SK-N-SH (cell line): ENCODE measurements around the genes SH2D7, MORF4L1, ANKRD34C and BCL2A1.

- RRBS = no CpG with 5 or more reads among the region's 2 CpGs
CAGE:
- cytosol, long polyA plus RNA = no peak
- long polyA plus RNA = no peak
- nucleus, long polyA plus RNA = no peak
Observed at GRCh38 chr15:78049586-78049976, 27.9 kb downstream of the TBC1D2B start.

DNA sequence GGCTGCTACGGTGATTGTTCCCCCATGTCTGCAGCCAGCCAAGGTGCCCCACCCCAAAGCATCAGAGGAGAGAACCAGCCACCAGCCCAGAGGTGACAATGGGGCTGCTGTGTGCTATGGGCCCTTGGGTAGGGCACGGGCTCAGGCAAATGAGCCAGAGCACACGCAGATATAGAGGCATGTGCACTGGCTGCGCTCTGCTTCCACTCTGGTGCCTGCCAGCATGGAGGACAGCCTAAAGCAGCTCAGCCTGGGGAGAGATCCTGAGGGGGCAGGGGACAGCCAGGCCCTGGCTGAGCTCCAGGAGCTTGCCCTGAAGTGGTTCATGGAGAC, at the start of gene SH2D7:
SH2D7 (plus strand) TSS at position 200 of the 333 bp plus-strand sequence.
- RRBS = no CpG with 5 or more reads among the region's 4 CpGs
CAGE:
- cytosol, long polyA plus RNA = no peak
- long polyA plus RNA = no peak
- nucleus, long polyA plus RNA = no peak

DNA sequence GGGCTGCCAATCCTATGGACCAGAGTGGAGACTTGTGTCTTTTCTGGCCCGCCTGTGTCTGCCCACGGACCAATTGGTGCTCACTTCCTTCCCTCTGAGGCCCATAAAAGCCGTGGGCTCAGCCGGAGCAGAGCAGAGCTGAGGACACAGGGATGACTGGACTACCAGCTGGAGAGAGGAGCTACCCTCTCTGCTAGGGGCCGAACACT, 31.9 kb upstream of the IREB2 start:
- RRBS = 47% methylated on average over 2 of the region's 5 CpGs
CAGE:
- cytosol, long polyA plus RNA = no peak
- long polyA plus RNA = no peak
- nucleus, long polyA plus RNA = no peak

DNA sequence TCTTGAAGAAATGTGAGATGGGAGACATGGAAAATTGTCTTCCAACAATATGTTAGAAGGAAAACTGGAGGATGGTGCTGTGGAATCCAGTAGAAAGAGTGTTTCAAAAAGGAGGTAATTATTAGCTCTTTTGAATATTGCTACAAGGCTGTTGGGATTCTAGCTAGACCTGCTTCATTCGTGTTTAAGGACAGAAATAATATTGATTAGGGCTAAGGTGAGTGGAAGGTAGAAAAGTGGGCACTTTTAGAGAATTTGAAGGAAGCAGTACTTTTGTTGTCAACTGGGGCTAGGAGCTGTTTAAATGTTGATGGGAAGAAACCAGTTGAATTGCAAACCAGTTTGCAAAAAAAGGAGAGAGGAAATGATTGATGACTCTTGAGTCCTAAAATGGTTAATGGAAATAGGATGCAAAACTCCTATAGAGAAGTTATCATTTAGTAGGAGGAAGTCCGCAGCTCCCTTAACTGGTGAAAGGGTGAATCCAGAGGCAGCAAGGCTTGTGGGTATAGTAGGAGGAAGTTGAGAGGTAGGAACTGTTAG, 15.2 kb downstream of the IREB2 start:
- RRBS = no CpG with 5 or more reads among the region's 2 CpGs
CAGE:
- cytosol, long polyA plus RNA = no peak
- long polyA plus RNA = no peak
- nucleus, long polyA plus RNA = no peak

- RRBS = no CpG with 5 or more reads among the region's 6 CpGs
CAGE:
- cytosol, long polyA plus RNA = no peak
- long polyA plus RNA = no peak
- nucleus, long polyA plus RNA = no peak
Observed at GRCh38 chr15:78477610-78478096, 29.7 kb upstream of the HYKK start.

DNA sequence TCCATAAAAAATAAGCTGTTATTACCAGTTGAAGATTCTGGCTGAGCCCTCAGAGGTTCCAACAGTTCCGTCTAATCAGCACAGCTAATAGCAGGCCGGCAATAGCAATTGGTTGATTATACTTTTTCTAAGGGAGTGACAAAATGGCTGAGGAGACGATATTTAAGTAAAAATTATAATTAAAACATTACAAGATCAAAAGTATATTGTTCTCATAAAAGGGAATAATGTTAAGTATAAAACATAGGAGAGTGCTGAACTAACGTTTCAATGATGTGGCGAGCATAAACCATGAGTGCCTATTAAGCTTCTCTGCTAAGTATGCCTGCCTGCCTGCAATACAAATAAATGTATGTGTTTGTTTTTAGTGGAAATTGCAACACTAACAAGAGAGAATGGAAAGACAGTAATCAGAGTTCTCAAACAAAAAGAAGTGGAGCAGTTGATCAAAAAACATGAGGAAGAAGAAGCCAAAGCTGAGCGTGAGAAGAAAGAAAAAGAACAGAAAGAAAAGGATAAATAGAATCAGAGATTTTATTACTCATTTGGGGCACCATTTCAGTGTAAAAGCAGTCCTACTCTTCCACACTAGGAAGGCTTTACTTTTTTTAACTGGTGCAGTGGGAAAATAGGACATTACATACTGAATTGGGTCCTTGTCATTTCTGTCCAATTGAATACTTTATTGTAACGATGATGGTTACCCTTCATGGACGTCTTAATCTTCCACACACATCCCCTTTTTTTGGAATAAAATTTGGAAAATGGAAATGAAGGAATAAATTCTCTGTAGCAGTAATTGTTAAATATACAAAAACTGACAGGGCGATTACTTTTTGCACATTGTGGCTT, 8.4 kb downstream of the PSMA4 start:
- RRBS = no CpG with 5 or more reads among the region's 9 CpGs
CAGE:
- cytosol, long polyA plus RNA = no peak
- long polyA plus RNA = no peak
- nucleus, long polyA plus RNA = no peak

DNA sequence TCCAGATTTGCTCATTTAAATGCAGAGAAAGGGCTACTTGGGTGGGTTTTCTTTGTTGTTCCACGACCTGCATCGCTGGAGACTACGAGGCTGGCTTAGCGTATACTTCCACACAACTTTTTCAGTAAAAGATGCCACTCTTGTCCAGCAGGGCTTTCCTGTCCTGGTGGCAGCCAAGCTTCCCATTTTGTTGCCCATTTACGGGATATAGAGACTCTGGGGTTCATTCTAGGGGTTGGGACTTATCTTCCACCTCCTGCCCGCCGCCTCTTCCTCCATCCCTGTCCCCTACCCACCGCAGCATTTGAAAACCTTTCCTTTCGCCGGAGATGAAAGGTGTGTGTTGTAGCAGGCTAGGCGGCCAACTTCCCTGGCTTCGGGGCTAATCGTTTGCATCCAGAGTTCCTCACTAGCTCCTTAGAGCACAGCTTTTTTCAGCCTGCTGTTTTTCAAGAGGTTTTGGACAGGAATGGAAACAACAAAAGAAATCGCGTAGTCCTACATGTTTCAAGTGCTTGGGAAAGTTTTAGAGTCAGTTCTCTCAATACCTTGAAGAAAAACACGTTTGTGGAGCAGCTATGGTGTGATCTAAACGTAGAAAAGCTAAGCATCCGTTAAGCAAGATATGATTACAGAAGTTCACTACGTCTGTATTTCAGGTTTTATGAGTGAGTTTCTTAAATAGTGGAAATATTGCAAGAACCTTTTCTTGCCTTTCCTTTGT, 825 bp downstream of the CHRNA5 start:
- RRBS = no CpG with 5 or more reads among the region's 19 CpGs
CAGE:
- cytosol, long polyA plus RNA = no peak
- long polyA plus RNA = no peak
- nucleus, long polyA plus RNA = no peak

DNA sequence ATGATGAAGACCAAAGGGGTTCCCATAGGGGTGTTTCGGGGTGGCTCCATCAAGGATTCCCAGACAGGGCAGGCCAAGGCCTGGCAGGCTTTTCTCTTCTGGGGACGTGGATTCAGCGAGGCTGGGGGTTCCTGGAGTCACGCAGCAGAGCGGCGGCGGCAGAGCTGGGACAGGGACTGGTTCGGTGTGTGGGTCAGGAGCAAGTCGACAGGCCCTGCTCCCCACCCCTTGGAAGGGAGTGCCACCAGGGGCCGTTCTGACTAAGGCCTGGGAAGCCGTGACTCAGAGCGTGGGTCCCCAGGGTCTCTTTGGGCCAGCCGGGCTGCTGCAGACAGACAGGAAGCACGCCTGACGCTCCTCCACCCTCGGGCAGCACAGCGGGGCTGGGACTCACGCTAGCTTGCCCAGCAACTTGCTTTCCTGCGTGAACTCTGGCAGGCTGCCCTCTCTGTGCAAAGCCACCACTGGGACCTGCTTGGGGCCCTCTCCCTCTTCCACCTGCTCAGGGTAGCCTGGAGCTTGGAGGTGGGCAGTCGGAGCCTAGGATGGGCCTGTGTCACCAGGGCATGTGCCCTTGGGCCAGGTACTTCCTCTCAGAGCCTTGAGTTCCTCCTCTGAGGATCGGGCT, 54.2 kb downstream of the ADAMTS7 start:
- RRBS = no CpG with 5 or more reads among the region's 21 CpGs
CAGE:
- cytosol, long polyA plus RNA = no peak
- long polyA plus RNA = no peak
- nucleus, long polyA plus RNA = no peak

GRCh38 chr15:78810033-78811092, 901 bp downstream of the ADAMTS7 start:
- RRBS = 2% methylated on average over 59 of the region's 83 CpGs
CAGE:
- cytosol, long polyA plus RNA = no peak
- long polyA plus RNA = no peak
- nucleus, long polyA plus RNA = no peak

DNA sequence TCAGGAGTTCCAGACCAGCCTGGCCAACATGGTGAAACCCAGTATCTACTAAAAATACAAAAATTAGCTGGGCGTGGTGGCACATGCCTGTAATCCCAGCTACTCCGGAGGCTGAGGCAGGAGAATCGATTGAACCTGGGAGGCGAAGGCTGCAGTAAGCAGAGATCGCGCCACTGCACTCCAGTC, 896 bp upstream of the MORF4L1 start:
- RRBS = no CpG with 5 or more reads among the region's 6 CpGs
CAGE:
- cytosol, long polyA plus RNA = no peak
- long polyA plus RNA = no peak
- nucleus, long polyA plus RNA = no peak

- RRBS = 8% methylated on average over 2 of the region's 16 CpGs
CAGE:
- cytosol, long polyA plus RNA = no peak
- long polyA plus RNA = no peak
- nucleus, long polyA plus RNA = no peak
Observed at GRCh38 chr15:78872400-78872736, 322 bp upstream of the MORF4L1 start.

DNA sequence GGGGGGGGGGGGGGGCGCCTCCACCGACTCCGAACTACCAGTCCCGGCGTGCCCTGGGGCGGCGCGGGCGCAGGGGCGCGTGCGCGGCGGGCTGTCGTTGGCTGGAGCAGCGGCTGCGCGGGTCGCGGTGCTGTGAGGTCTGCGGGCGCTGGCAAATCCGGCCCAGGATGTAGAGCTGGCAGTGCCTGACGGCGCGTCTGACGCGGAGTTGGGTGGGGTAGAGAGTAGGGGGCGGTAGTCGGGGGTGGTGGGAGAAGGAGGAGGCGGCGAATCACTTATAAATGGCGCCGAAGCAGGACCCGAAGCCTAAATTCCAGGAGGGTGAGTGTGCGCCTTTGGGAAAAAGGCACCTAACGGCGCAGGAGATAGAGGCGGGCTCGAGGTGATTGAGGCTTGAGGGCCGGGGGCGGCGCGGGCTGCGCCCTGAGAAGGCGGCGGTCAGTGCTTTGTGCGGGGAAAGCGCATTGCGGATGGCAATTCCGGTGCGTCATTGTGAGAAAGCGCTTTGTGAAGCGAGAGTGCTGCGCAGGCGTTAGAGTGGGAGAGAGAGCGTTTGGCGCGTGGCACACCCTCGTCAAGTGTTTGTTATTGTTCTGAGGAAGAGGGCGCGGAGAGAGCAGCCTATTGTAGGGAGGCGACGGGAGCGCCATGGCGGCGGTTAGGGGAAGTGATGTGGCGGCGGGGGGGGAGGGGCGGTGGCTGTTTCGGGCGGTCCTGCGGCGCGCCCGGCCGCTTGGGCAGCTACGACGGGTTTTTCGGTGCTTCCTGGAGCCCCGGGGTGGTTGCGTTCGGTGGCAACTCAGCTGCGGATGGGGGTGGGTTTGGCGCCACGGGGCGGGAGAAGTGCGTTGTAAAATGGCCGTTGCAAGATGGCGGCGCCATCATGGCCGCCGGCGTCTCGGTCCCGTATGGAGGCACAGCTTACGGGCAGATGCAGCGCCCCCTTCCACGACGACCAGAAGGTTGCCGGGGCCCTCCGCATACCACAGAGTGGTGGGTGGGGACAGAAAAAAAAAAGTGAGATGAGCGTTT, at the start of gene MORF4L1:
MORF4L1 (plus strand) TSS at position 154 of the 1,032 bp plus-strand sequence.
- RRBS = 2% methylated on average over 40 of the region's 103 CpGs
CAGE:
- cytosol, long polyA plus RNA = start-site peak on the plus strand centred at position 270 of the sequence, 80 bp wide, 795 and 1,257 reads in 2 replicates
- long polyA plus RNA = start-site peak on the plus strand centred at position 272 of the sequence, 76 bp wide, 1,282 and 1,252 reads in 2 replicates
- nucleus, long polyA plus RNA = start-site peak on the plus strand centred at position 269 of the sequence, 81 bp wide, 546 and 1,290 reads in 2 replicates

GRCh38 chr15:78930849-78931395, 13.9 kb downstream of the CTSH start:
- RRBS = no CpG with 5 or more reads among the region's 5 CpGs
CAGE:
- cytosol, long polyA plus RNA = no peak
- long polyA plus RNA = no peak
- nucleus, long polyA plus RNA = no peak

GRCh38 chr15:78951431-78951797, 6.6 kb upstream of the CTSH start:
- RRBS = no CpG with 5 or more reads among the region's 5 CpGs
CAGE:
- cytosol, long polyA plus RNA = no peak
- long polyA plus RNA = no peak
- nucleus, long polyA plus RNA = no peak

- RRBS = 4% methylated on average over 6 of the region's 44 CpGs
CAGE:
- cytosol, long polyA plus RNA = no peak
- long polyA plus RNA = no peak
- nucleus, long polyA plus RNA = no peak
Observed at GRCh38 chr15:79282521-79283082, at the start of gene ANKRD34C. ANKRD34C (plus strand) TSS chr15:79282722.

GRCh38 chr15:79894552-79895347, 2.1 kb downstream of the MTHFS start:
- RRBS = no CpG with 5 or more reads among the region's 5 CpGs
CAGE:
- cytosol, long polyA plus RNA = no peak
- long polyA plus RNA = no peak
- nucleus, long polyA plus RNA = no peak

- RRBS = no CpG with 5 or more reads among the region's 4 CpGs
CAGE:
- cytosol, long polyA plus RNA = no peak
- long polyA plus RNA = no peak
- nucleus, long polyA plus RNA = no peak
Observed at GRCh38 chr15:79954137-79954774, 16.7 kb downstream of the BCL2A1 start.

GRCh38 chr15:79970660-79971620, at the start of gene BCL2A1:
BCL2A1 (minus strand) TSS chr15:79971196.
- RRBS = no CpG with 5 or more reads among the region's 12 CpGs
CAGE:
- cytosol, long polyA plus RNA = no peak
- long polyA plus RNA = no peak
- nucleus, long polyA plus RNA = no peak

DNA sequence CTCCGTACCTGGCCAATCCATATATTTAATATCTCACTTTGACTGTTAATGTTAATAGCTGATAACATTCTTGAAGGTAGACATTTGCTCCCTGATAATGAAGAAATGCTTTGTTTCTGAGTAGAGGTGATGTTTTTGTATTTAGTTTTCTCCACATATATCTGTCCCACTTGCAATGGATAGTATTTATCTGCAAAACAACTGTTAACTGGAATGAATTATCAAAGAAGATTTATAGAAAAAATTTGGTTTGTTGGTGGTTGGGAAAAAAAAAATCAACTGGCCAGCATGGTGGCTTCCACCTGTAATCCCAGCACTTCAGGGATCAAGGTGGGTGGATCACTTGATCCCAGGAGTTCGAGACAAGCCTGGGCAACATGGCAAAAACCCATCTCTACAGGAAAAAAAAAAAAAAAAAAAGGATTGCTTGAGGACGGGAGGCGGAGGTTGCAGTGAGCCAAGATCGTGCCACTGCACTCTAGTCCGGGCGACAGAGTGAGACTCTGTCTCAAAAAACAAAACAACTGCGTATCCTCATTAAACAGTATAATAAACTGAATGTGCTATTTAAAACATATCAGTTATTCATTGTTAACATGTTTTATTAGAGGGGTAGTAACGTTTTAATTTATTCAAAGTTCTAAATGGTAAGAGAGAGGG, 32.6 kb downstream of the ZFAND6 start:
- RRBS = no CpG with 5 or more reads among the region's 9 CpGs
CAGE:
- cytosol, long polyA plus RNA = no peak
- long polyA plus RNA = no peak
- nucleus, long polyA plus RNA = no peak

DNA sequence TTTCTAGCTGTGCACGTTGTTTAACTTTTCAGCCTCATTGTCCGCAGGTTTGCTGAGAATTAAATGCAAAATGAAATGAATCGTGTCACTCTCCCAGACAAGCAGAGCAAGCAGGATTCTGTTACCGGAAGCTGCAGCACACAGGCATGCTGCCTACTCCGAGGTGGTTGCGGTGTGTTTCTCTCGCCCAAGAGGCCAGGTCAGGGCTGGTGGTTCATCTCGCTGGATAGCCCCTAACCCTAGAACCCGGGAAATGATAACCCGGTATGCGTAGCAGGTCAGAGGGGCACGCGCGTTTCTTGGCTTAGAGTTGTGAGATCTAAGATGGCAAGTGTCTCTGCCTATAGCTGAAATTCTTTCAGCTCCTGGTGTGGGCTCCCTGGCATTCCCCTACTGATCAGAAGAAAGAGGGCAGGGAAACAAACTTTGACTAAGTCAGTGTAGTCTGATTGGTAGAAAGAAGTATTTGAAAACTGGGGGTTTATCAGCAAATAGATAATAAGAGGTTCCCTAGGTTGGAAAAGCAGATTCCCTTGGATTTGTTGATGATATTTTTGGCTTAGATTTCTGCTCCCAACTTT, 603 bp downstream of the FAH start:
- RRBS = no CpG with 5 or more reads among the region's 14 CpGs
CAGE:
- cytosol, long polyA plus RNA = no peak
- long polyA plus RNA = no peak
- nucleus, long polyA plus RNA = no peak